ENCODE measurements around a stretch of chr20.

GRCh38 chr20:56429758-56430159 lies 17.7 kb downstream of the CASS4 start:
- RRBS, result no CpG with 5 or more reads among the region's 3 CpGs

GRCh38 chr20:56444223-56444645 lies 24.2 kb upstream of the RTF2 start:
- RRBS, result no CpG with 5 or more reads among the region's 7 CpGs

GRCh38 chr20:56483890-56484425 lies 15.5 kb downstream of the RTF2 start:
- RRBS, result no CpG with 5 or more reads among the region's 8 CpGs

DNA sequence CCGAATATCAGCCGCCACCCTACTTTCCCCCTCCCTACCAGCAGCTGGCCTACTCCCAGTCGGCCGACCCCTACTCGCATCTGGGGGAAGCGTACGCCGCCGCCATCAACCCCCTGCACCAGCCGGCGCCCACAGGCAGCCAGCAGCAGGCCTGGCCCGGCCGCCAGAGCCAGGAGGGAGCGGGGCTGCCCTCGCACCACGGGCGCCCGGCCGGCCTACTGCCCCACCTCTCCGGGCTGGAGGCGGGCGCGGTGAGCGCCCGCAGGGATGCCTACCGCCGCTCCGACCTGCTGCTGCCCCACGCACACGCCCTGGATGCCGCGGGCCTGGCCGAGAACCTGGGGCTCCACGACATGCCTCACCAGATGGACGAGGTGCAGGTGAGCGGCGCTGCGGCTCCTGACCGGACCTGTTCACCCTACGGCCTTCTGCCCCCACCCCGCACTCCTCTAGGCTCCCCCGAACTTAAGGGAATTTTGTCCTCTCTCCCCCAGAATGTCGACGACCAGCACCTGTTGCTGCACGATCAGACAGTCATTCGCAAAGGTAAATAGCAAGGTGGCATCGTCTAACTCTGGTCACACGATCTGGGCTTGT lies 2.3 kb downstream of the TFAP2C start:
- RRBS, result 23% methylated on average over 7 of the region's 48 CpGs

DNA sequence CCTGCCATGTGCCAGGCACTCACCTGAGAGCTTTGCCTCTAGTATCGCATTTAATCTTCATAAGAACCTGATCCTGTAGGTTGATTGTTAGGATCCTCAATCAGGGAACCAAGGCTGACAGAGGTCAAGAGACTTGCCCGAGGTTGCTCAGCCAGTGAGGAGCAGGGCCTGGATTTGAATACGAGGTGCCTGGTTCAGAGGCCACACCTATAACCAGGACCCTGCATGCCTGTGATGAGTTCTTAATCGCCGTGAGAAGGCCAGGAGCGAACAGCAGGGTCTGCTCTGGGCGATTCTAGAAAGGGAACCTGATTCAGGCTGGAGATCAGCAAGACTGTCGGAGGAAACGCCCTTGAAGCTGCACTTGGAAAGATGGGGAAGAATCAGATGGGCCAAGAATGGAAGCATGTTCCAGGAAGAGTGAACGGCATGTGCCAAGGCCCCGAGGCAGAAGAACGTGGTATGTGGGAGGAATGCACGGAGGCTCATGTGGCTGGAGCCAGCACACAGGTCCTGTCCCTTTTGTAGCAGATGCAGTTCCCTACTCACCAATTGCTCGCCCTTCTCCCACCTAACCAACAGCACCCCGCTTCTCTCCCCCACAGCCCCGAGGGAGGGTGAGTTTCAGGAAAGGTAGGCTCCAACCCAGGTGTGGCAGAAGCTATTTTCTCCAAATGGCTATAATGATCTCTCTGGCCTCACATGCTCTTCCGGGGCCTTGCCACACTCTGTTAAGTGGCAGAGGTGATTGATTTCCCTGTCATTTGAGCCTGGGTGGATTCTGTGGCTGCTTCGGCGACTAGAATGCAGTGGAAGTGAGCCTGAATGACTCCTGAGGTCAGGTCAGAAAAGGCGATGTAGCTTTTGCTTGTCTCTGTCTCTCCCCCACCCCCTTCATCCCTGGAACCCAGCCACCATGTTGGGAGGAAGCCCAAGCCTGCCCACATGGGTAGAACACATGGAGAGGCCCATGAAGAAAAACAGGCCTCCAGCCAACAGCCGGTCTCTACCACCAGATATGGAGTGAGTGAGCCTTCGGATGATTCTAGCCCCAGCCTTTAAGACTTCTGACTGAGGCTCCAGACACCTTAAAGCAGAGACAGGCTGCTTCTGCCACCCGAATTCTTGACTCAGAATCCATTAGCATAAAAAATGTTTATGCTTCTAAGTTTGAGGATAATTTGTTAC lies 180.7 kb downstream of the TFAP2C start:
- RRBS, result no CpG with 5 or more reads among the region's 23 CpGs

GRCh38 chr20:57162195-57162688 lies 104.2 kb downstream of the BMP7 start:
- RRBS, result no CpG with 5 or more reads among the region's 8 CpGs

DNA sequence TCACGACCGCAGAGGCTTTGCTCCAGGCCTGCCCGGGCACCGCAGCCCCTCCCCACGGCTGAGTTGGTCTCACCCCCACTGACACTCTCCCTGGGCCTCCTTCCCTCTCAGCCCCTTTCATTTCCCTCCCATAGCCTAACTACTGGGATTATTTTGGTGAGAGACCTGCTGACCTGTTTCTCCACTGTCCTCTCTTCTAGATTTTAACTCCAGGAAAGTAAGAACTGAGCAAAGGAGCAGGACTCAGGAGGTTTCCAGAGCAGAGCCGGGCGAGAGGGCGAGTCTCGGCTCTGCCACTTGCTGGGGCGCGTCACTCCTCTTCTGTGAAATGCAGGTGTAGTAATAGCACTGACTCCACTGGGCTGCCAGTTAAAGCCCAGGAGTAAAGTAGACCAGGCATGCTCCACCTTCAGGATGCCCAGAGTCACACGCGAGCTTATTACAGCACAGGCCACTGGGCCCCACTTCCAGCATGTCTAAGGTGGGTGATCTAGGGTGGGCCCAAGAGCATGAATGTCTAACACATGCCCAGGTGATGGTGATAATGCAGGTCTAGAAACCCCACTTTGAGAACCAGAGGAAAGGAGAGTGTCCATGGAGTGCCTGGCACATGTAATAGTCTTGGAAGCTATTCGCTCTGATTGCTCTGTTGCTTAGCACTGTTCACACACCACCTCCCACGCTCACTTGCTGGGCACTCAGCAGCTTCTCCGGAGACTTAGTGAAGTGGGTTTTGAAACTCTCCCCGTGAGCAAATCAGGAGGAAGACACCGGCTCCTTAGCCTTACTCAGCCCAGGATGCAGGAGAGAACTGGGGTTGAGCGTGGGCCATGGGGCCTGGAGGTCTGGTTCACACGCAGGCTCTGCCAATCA lies 22.5 kb downstream of the BMP7 start:
- RRBS, result 53% methylated on average over 3 of the region's 20 CpGs

GRCh38 chr20:57326527-57327403 lies 2.8 kb upstream of the SPO11 start:
- RRBS, result no CpG with 5 or more reads among the region's 10 CpGs

DNA sequence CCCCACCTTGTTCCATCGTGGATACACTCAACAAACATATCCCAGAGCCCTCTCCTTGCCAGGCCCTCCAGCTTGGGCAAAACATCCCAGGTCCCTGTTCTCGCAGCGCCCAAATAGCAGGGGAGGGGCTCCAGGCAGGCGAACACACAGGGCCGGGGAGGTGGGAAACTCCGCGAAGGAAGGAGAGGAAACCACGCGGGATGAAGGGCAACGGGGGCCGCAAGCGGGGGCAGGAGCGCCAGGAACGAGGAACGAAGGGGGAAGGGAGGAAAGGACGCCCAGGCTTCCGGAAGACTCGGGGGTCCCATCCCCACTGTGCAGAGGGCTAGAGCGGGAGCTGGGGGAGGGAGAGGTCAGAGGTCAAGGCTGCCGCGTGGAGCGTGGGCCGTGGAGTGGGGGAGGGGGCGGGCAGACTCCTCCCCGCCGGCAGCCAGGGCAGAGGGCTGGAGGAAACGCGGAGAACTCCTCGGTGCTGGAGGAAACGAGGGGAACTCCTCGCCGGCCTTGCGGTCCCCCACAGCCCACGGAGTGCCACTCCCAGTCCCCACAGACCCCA lies 1.4 kb upstream of the RBM38 start:
- RRBS, result 55% methylated on average over 7 of the region's 34 CpGs

DNA sequence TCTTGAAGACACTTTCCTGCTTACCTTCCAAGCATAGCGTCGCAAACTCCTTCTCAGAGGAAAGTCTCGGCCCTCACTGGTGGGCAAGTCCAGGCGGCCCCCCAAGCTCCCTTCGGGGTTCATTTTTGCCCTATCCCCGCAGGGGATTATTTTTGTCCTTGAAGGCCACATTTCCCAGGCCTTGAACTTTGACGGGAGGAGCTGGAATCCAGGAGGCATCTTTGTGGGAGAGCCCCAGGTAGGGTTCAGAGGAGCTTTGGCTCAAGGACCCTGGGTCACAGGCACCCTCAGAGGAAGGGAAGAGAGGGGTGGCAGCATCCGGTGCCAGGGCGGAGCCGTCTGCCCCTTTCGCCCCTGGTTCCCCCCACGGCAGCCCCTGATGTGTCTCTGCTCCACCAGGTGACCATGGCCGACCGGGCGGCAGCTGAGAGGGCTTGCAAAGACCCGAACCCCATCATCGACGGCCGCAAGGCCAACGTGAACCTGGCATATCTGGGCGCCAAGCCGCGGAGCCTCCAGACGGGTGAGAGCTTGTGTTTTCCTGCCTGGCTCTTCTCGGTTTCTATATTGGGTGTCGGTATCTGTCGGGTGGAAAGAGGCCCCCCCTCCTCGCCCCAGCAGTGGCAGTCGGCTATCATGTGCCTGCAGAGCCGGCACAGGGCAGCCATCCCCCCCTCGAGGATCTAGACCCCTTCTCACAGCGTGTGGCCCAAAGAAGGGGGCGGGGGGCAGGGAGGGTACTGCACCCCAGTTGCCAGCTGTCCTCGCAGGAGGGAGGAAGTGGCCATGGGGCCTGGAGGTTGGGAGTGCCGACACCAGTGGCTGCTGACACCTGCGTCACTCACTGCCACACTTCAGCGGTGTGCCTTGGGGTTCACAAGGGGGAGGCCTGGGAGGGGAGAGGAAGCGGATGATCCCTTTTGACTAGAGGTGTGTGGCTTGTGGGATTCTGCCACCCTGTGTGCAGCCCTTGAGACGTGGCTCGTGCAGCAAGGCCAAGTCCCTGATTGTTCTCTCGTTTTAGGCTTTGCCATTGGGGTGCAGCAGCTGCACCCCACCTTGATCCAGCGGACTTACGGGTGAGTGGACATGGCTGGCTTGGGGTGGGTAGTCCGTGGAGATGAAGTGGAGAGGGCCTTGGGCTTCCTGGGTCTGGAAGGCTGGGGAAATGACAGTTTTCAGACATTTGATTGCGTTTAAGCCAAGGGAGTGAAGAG lies 1.5 kb downstream of the RBM38 start:
- RRBS, result 82% methylated on average over 6 of the region's 45 CpGs

- RRBS, result 90% methylated on average over 7 of the region's 35 CpGs
Observed at GRCh38 chr20:57408718-57409646, 17.8 kb downstream of the RBM38 start.

GRCh38 chr20:57409647-57410021 lies 18.4 kb downstream of the RBM38 start:
- RRBS, result no CpG with 5 or more reads among the region's 5 CpGs

DNA sequence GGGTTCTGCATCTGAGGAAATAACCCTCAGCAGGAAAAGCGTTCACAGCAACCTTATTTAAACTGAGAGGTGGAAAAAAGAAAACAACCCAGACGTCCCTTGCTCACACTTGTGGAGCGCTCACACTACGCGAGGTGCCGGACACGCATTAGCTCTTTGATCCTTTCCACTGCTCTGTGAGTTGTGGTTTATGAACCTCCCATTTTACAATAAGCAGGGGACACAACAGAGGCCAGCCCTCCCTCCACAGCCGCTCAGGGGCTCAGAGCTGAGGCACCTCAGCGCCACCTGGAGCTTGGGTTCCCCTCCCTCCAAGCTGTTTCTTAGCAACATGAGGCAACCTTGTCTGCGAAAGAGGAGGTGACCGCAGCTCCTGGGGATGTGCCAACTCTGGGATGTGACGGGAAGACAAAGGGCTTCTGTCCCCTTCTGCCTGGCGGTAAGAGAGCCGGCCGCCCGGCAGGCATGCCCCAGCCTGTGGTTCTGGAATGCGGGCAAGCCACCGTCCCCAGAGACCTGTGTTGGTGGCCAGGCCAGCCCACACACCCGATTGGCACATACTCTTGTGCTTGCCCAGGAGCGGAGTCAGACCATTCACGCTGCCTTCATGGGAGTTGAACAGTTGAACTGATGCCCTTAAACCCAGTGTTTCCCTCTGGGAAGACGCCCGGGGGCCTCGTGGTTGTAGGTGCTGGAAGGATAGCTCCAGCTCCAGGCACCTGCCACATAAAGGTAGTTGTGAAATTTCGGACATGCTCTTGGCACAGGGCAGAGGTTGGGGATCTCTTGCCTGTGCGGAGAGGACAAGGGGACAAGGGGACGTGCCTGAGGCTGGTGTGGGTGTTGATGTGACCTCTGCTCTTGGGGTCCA lies 44.5 kb downstream of the RBM38 start:
- RRBS, result no CpG with 5 or more reads among the region's 27 CpGs

DNA sequence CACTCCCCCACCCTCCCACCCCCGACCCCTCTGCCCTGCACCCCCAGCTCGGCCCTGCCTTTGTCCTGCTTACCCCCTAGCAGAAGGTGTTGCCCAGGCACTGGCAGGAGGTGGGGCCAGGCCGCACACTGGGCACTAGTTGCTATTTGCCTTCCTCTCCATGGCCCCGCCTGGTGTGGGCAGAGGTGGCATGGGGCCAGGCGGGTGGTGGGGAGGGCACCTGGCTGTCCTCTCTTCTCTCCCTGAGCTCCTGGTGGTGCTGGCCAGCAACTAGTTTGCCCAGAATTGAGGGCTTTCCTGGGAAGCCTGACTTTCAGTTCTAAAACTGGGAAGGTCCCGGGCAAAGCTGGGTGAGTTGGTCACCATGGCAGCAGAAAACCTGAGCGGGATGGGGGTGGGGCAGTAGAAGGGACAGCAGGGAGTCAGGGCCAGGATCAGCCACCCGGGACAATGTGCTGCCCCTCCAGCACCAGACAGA lies 48.2 kb downstream of the RBM38 start:
- RRBS, result 66% methylated on average over 2 of the region's 8 CpGs

- RRBS, result 60% methylated on average over 7 of the region's 24 CpGs
Observed at GRCh38 chr20:57442482-57443477, 51.6 kb downstream of the RBM38 start.

- RRBS, result no CpG with 5 or more reads among the region's 26 CpGs
Observed at GRCh38 chr20:57468945-57470142, 55.6 kb downstream of the CTCFL start.

- RRBS, result no CpG with 5 or more reads among the region's 4 CpGs
Observed at GRCh38 chr20:57559903-57560361, 978 bp upstream of the PCK1 start.

DNA sequence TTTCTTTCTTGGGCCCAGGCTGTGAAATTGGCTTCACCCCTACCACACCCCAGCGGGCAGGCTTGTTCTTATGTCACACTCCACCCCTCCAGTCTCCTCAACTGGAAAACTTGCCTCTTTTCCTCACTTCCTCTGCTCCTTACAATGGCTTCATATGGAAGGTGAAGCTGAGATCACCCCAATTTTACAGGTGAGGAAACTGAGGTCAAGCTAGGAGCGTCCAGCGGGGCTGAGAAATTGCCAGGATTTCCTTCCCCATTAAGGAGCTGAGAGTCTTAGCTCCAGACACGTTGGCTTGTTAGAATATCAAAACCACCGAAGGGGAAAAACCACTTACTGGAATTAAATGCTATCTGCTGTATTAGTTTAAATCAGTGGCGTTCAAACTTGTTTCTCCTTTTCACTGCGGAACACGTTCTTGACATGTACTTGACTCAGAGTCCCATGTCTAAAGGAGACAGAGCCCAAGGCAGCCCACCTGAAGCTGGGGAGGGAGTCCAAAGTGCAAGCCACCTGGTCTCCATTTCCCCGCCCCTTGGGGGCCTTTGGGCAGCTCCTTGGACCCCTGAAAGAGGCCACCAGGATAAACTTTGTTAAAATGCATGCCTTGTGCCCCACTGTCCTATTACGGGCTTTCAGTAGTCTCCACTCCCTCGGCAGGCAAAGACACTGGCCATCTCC lies 6.4 kb downstream of the PCK1 start:
- RRBS, result no CpG with 5 or more reads among the region's 11 CpGs

DNA sequence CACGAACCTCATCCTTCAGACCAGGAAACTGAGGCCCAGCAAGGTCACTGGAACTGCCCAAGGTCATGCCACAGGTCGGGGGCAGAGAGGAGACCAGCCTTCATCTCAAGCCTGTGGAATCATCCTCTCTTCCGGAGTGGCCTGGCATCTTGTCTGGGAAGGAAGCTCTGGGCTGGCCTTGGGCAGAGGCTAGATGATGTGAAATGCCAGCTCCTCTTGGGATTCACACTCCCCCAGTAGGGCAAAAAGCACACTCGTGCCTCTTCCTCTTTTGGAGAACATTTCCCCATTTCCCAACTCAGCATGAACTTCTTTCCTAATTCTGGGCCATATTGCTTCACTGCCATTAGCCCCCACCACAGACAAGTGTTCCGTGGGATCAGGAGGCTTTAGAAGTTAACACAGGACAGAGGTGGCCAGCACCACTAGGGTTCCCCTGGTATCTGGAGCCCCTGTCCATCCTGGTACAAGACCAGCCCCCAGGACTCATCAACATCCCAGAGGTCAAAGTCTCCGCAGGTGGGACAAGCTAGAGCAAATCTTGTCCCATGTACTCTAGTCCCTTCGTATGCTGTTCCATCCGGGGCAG lies 20.8 kb downstream of the PCK1 start:
- RRBS, result no CpG with 5 or more reads among the region's 8 CpGs

GRCh38 chr20:57589800-57590441 lies 29.0 kb downstream of the PCK1 start:
- RRBS, result 61% methylated on average over 2 of the region's 13 CpGs

All from foreskin fibroblast (primary cell).